ENCODE results near the genes TMEM187, IKBKG and SMIM9.

GRCh38 chrX:153972082-153973161 is at the start of gene TMEM187:
TMEM187 (plus strand) TSS chrX:153972754.
- PRO-cap, 10 experiments = peak in 10 of 10 experiments; most common plus-strand start chrX:153972291 (in 6); most common minus-strand start chrX:153972145 (in 8)

DNA sequence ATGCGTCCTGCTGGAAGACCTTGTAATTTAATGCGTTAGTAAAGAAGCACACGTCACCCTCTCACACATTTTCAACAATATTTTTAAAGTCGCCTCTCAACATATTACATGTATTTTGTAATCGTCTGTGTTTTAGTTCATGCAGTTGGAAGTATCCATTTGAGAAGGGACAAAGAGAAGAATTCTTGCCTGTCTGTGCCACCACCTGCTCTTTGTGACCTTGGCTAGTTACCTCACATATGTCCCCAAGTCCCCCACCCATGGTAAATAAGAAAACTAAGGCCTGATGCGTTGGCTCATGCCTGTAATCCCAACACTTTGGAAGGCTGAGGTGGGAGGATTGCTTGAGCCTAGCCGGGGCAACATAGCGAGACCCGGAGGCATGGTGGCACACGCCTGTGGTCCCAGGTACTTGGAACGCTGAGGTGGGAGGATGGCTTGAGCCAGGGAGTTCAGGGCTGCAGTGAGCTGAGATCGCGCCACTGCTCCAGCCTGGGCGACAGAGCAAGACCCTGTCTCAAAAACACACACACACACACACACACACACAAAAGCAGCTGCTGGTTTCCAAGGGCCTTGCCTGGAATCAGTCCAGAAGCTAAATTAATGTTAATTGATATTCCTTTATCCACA is 724 bp downstream of the TMEM187 start:
- PRO-cap, 10 experiments = peak in 3 of 10 experiments; most common plus-strand start position 419 of the sequence (in 1); most common minus-strand start position 216 of the sequence (in 2)

DNA sequence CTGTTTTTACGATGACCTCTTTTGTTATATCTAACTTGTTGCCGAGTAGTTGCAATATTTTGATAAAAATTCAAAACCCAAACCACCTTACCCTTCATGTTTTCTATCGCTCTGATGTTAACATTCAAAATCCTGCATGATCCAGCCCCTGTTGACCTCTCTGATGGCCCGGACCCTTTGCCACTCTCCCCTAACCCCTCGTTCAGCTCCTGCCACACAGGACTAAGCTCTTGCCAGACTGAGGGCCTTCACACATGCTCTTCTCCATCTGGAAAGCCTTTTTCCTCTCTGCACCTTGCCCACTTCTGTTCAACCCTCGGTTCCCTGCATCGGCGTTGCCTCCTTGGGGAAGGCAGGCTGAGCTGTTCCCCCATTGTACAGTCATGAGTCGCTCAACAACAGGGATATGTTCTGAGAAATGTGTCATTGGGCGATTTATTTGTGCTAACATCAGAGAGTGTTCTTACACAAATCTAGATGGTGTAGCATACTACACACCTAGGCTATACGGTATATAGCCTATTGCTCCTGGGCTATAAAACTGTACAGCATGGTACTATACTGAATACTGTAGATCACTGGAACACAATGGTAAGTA is 21.2 kb downstream of the MECP2 start:
- PRO-cap, 10 experiments = no peak in any of the 10 experiments

GRCh38 chrX:154087035-154087857 is 10.3 kb downstream of the MECP2 start:
- PRO-cap, 10 experiments = no peak in any of the 10 experiments

- PRO-cap, 10 experiments = no peak in any of the 10 experiments
Observed at GRCh38 chrX:154096066-154096509, 1.4 kb downstream of the MECP2 start.

- PRO-cap, 10 experiments = peak in 10 of 10 experiments; most common plus-strand start chrX:154369158 (in 10); most common minus-strand start chrX:154368884 (in 1)
Observed at GRCh38 chrX:154368513-154369302, 5.7 kb downstream of the FLNA start.

GRCh38 chrX:154371407-154372004 is 2.9 kb downstream of the FLNA start:
- PRO-cap, 10 experiments = peak in 10 of 10 experiments; most common plus-strand start chrX:154371517 (in 3); most common minus-strand start chrX:154371660 (in 1)

DNA sequence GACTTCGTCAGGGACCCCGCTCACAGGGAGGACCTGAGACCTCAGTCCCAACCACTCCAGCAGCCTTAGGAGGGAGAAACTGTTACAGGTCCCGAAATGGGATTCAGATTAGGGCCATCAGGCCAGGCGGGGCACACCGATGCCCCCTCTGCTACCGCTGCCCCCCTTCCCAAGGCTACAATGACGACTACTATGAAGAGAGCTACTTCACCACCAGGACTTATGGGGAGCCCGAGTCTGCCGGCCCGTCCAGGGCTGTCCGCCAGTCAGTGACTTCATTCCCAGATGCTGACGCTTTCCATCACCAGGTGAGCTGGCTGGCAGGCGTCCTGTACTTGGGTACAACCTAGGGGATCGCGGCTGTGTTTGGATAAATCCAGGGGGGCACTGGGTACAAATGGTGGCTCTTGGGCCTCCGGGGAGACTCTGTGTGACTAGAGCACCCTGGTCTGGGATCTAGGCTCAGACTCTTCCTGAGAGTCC is 1.0 kb downstream of the EMD start:
- PRO-cap, 10 experiments = peak in 4 of 10 experiments; most common plus-strand start position 397 of the sequence (in 1); most common minus-strand start position 271 of the sequence (in 2)

DNA sequence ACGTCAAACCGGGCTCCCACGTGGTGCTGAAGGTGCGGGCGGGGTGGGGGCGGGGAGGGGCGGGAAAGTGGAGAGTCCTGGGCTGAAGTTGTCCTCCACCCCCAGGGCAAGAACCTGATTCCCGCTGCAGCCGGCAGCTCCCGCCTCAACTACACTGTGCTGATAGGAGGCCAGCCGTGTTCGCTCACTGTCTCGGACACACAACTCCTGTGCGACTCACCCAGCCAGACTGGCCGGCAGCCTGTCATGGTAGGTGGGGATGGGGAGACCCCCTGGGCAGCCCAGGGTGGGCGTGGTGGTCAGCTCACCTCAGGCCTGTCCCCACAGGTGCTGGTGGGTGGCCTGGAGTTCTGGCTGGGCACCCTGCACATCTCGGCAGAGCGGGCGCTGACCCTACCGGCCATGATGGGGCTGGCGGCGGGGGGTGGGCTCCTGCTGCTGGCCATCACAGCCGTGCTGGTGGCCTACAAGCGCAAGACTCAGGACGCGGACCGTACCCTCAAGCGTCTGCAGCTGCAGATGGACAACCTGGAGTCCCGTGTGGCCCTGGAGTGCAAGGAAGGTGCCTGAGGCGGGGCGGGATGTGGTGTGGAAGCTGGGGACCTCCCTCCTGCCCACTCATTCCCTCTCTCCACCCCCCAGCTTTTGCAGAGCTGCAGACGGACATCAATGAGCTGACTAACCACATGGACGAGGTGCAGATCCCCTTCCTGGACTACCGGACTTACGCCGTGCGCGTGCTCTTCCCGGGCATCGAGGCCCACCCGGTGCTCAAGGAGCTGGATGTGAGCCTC is 9.6 kb downstream of the PLXNA3 start:
- PRO-cap, 10 experiments = no peak in any of the 10 experiments

DNA sequence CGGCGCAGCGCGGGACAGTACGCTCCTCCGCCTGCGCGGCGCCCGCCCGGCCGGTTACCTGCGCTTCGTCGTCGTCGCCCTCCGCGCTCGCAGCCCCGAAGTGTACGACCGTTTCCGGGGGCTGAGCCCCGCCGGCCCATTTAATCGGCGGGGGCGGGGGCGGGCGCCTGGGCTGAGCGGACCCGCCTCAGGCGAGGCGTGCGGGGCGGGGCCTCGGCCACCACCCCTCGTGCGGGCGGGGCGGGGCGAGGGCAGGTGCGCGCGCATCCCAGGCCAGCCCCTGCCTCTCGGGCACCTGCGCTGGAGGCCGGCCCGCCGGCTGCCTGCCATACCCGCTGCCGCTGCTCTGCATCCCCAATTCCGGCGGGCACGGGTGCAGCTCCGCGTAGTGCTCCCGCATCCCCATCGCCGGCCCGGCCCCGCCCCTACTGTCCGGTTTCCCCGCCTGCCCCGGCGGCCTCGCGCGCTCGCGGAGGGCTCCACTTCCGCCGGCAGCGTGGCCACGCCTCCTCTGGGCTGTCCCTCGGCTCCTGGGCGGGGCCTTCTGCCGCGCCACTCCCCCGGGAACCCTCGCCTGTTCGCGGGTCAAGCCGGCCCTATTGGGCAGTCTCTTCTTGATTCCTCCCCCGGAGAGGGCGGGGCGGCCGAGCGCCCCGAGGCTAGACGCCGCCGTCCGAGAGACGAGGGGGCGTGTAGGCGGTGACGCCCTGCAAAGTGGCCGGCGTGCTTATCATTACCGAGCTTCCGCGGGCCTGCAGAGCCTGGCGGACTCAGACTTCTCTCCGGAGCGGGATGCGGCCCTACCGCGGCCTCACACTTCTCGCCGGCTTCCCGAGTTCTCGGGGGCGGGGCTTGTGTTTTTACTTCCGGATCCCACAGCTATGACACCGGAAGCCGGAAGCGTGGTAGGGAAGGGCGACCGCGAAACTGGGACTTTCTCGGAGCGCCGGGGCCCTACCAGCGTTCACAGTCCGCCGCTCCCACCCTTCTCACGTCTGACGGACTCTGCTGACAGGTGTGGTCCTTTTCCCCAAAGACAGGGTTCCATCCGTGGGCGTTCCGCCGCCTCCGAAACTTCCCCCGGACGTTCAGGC is at the start of gene IKBKG:
TSS of gene IKBKG (plus strand) at position 890 of the 1,094 bp plus-strand sequence.
- PRO-cap, 10 experiments = peak in 10 of 10 experiments; most common plus-strand start position 691 of the sequence (in 5); most common minus-strand start position 513 of the sequence (in 10)

DNA sequence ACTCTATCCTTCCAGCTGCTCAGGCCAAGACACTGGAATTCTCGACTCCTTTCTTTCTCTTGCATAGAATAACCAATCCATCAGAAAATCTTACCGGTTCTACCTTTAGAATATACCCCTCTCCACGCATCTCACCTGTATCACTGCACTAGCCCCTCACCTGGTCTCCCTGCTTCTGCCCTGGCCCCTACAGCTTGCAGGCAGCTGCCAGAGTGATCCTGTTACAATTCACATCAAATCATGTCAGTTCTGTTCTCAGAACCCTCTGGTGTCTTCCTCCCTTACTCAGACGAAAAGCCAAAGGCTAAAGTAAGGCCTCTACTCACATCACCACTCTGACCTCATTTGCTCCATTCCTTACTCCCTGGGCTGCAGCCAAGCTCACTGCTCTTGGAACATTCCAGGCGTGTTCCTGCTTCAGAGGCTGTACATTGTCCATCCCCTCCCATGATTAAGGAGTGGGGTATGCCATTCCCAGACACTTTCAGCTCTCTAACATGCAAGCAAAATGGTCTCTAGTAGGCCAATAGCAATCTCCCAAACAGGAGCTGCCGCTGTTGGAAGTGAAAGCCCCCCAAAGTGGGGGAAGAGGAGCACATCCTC is 15.3 kb downstream of the GAB3 start:
- PRO-cap, 10 experiments = no peak in any of the 10 experiments

DNA sequence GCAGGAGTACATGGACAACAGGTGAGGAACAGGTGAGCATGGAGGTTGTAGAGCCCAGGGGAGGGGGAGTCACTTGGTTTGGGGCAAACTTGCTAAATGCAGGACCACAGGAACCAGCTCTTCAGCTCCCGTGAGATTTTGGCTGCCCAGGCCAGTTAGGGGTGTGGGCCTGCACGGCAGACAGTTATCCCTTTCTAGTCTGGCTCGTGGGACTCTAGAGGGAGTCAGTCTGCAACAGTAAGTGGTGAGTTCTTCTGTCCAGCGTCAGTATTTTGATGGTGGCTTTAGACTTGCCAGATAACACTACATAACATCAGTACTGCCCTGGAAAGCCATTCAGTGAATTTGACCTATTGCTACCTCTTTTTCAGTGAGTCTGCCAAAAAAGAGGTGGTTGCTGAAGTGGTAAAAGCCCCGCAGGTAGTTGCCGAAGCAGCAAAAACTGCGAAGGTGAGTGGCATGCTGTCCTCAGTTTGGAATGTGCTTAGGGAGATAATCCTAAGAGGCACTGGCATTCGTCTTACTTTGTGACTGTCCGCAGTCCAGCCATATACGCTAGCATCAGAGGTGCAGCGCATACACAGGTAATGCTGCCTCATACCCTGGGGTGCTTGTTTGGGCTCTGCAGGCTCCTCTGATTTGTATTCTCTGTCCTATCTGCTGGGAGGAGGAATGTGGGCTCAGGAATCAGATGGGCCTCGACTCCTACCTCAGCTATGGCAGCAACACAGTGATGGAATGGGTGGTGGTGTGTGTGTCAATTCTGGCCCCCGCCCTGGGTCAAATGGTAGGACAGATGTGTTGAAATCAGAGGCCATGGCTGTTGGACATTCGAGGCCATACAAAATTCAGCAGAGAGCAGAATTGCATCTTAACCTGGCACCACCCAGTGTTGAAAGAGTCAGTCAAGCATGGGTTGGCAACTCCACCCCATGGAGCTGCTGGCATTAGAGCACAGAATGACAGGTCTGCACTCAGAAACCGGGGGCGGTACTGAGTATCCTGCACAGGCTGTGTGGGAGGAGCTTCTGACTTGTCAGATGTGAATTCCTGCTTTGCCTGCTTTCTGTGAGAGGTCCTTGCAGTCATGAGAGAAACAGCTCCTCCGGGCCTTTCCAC is 12.5 kb downstream of the DKC1 start:
- PRO-cap, 10 experiments = no peak in any of the 10 experiments

DNA sequence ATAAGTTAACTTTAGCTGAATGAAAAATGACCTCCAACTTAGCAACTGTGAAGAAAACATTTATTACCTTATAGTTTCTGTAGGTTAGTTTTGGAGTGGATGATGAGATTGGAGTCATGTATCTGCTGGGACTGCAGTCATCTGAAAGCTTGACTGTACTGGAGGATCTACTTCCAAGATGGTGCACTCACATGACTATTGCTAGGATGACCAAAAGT is at the start of gene SMIM9:
TSS of gene SMIM9 (minus strand) at position 167 of the 218 bp plus-strand sequence.
- PRO-cap, 10 experiments = no peak in any of the 10 experiments

- PRO-cap, 10 experiments = no peak in any of the 10 experiments
Observed at GRCh38 chrX:154980617-154981494, 41.7 kb downstream of the F8 start.

DNA sequence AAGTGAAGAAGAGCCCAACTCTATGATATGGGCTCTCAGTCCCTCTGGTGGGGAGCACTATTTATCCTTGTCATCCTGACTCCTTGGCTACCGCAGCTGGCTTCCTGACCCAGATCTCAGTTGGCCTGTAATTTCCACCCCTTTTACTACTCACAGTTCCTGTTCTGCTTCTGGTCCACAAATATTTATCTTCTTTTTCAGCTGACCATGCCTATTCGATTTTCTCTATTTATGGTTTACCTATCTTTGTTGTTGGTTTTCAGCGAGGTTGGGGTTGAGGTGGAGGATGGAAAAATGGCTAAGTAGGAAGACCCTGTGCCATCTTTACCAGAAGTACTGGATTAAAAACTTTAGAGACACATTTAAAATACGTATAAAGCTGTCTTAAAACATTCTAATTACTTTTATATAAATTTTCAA is 33.7 kb downstream of the F8 start:
- PRO-cap, 10 experiments = no peak in any of the 10 experiments

- PRO-cap, 10 experiments = no peak in any of the 10 experiments
Observed at GRCh38 chrX:155007328-155007726, 15.2 kb downstream of the F8 start.

GRCh38 chrX:155069878-155070555 is 919 bp downstream of the CMC4 start:
- PRO-cap, 10 experiments = peak in 1 of 10 experiments; most common plus-strand start chrX:155070296 (in 1)

DNA sequence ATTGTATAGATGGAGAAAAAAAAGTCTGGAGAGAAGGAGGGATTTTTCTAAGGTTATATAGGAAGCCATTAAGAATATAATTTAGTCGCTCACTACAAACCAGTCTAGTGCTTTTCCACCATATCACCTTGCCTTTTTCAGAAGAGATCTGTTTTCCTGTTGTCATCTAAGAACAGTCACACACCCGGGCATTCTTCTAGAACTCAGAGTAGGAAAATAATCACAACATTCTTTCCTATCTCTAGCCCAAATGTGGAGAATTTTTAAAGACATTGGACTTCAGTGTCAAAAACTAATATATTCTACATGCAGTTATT is 419 bp downstream of the CLIC2 start:
- PRO-cap, 10 experiments = no peak in any of the 10 experiments